ENCODE measurements around a stretch of chr13.

DNA sequence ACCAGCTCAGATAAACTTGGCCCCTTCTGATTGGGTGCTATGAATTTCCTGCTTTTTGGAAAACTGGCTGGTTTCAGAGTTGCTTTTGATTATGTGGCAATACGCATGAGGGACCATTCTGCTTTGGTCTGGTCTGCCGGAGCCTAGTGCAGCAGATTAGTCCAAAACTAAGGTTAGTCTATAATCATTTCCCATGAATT lies 2.1 kb upstream of the DIAPH3 start:
- PRO-cap: unidirectional peak, plus-strand start at position 116 of the sequence
- RRBS: no CpG with 5 or more reads among the region's 2 CpGs

GRCh38 chr13:60398900-60399483 lies 2.0 kb downstream of the TDRD3 start:
- PRO-cap: no peak
- RRBS: no CpG with 5 or more reads among the region's 6 CpGs

GRCh38 chr13:63278946-63279145 lies 467.7 kb upstream of the ENSG00000237378 start:
- PRO-cap: no peak

GRCh38 chr13:67101727-67102535 lies 128.2 kb downstream of the PCDH9 start:
- PRO-cap: no peak
- RRBS: no CpG with 5 or more reads among the region's 4 CpGs

DNA sequence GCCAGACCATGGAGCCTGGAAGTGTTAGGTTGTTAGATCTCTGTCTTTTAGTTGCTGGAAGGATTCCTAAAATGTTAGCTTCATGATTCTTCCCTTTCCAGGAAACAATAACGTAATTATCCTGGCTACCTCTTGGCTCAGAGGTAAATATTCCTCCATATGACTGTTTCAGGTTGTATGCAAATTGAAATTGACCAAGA lies 149.1 kb downstream of the KLHL1 start:
- PRO-cap: no peak
- RRBS: no CpG with 5 or more reads among the region's 1 CpG

GRCh38 chr13:70856513-70857064 lies 748.3 kb upstream of the KLHL1 start:
- PRO-cap: unidirectional peak, plus-strand start at chr13:70856956
- RRBS: no CpG with 5 or more reads among the region's 5 CpGs

GRCh38 chr13:72726554-72727473 lies 615 bp downstream of the MZT1 start:
- PRO-cap: bidirectional peak, plus-strand start at chr13:72727270, minus-strand start at chr13:72727330
- RRBS: 4% methylated on average over 9 of the region's 52 CpGs

DNA sequence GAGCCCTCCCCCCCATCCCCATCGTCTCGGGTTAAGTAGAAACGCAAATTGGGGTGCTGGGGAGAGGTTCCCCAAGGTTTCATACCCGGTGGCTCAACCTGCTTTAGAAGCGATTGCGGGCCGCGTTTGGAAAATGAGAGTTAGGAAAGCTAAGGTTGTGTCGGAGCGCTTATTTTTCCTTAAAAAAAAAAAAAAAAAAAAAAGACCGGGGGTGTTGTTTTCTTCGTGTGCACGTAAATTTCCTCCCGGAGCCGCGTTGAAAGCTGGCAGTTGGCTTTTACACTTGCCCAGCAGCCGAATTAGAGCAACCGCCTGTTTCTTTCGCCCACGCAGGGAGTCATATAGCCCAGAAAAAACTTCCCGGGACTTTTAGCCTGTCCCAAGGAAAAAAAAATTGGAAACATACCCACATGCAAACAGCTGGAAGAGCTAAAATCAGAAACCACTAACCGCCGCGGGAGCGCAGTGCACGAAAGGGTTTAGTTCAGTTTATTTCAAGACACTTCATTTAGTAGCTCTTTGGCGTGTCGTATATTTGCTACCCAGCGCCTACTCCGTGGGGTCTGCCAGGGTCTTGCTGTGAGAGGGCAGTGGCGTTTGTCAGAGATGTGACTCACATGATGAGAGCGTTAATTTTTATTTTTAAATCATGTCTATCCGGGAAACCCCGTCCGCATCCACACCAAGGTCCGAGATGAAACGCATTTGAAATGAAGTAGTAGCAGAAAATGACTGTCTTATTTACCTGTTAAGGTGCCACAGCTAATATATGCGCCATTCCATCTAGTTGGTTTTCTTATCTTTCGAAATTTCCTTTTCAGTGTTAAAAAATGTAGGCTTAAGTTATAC lies 1.4 kb downstream of the KLF5 start:
- PRO-cap: no peak
- RRBS: 7% methylated on average over 8 of the region's 39 CpGs

- PRO-cap: no peak
- RRBS: no CpG with 5 or more reads among the region's 21 CpGs
These were observed 17.0 kb downstream of the KLF5 start for GRCh38 chr13:73075387-73076665.

GRCh38 chr13:73288393-73289014 lies 229.7 kb downstream of the KLF5 start:
- PRO-cap: no peak
- RRBS: no CpG with 5 or more reads among the region's 9 CpGs

- PRO-cap: no peak
- RRBS: no CpG with 5 or more reads among the region's 4 CpGs
These were observed 362.8 kb downstream of the KLF5 start for GRCh38 chr13:73421571-73422115.

GRCh38 chr13:73520558-73520988 lies 461.8 kb downstream of the KLF5 start:
- PRO-cap: no peak
- RRBS: no CpG with 5 or more reads among the region's 5 CpGs

DNA sequence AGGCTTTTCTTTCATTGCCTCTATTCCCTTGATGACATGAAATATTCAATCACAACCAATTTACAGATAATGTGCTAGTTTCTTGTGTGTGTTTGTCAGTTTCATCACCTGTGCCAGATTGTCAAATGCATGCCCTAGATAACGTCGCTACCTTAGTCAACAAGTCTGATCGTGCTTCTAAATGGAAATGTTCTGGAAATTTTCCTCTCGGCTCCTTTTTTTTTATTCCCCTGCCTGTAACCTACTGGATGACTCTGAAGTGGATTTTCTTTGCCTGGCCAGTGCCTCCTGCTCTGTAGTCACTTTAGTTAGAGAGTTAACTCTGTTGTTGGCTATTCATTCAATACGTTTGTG lies 478.2 kb downstream of the KLF5 start:
- PRO-cap: no peak
- RRBS: no CpG with 5 or more reads among the region's 5 CpGs

DNA sequence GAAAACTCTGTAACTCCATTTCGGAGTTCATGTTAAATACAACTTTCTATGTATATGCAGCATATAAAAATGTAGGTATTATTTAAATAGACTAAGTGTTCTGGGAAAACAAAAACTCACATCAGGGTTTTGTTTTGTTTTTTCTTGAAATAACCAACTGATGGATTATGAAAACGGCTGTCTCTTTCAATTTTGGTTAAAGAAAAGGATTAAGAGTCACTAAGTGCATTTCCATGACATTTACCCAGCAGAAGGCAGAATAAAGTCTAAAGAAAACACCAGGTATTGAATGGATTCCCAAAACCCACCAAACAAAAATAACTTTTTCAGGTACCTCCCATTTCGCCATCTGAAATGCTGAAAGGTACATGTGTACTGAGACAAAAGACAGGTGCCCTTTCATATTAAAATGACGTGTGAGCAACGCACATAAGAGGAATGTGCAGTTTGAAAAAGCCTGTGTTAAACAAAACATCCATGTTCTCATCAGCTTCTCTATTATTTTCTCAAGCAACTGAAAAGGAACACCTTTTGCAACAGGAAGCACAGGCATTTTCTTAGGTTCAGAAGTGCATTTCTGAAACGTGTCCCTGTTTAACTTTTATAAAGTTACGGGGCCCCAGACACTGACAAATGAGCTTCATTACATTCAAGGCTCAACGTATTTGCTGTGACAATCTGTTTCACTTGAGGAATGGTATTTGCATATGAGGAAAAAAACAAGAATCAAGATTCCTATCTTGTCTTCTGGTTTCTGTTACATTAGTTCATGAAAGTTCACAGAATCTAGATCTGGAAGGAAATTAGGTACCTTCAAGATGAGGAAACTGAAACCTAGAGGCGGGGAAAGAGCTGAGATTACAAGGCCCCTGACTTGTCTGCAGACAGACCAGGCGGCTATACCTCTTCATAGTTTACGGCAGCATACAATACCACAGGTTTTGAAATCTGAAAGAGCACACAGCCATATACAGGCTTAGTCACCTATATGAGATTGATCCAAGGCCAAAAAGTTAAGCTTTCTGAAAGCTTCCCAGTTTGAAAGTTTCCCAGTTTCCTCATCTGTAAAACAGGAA lies 643.6 kb downstream of the KLF5 start:
- PRO-cap: no peak
- RRBS: no CpG with 5 or more reads among the region's 11 CpGs

DNA sequence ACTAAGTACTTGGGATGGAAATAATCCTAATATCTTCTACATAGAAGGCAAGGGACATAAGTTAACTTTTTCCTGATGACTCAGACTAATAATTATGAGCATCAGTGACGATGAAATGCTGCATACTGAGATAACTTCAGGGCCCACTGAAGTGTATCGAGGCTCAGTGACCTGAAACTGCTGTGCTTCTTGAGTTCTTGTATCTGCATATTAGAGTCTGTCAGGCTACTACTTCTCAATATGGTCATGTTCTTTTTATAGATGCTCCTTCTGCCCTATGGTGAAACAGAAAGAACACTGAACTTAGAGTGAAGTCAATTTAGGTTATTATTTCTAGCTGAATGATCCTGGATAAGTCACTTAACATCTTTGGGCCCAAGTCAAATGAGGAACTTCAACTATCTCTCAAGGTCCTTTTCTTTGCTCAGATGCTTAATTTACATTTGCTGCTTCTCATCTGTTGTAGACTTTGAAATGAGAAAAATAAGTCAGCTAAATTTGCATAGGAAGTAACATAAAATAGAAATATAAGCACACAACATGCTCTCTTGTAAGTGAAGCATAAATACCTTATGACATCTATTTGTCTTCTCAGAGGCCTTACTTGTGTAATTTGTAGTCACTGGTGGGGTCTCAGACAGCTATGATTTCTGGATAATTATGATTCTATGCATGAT lies 909.1 kb downstream of the KLF5 start:
- PRO-cap: no peak
- RRBS: no CpG with 5 or more reads among the region's 2 CpGs

GRCh38 chr13:74048090-74048475 lies 989.3 kb downstream of the KLF5 start:
- PRO-cap: bidirectional peak, plus-strand start at chr13:74048302, minus-strand start at chr13:74047997
- RRBS: no CpG with 5 or more reads among the region's 3 CpGs

DNA sequence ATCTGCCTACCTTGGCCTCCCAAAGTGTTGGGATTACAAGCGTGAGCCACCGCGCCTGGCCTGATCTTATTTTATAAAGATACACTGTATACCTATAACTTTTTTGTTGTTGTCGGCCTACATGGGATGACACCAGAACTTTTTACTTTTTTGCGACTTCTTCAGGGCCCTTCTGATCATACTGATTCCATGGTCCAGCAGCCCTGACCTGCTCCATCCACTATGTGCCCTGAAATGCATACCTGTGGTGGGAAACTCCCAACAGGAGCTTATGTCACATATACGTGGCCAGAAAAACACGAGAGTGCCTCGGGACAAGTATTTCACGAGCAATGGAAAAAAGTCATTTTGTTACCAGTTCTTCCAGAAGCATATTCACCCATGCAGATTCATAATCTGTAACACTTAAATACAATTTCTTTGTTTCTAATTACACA lies 1174.3 kb downstream of the KLF5 start:
- PRO-cap: no peak
- RRBS: no CpG with 5 or more reads among the region's 9 CpGs

- PRO-cap: no peak
- RRBS: no CpG with 5 or more reads among the region's 1 CpG
These were observed 163.8 kb downstream of the TBC1D4 start for GRCh38 chr13:75318004-75318668.

DNA sequence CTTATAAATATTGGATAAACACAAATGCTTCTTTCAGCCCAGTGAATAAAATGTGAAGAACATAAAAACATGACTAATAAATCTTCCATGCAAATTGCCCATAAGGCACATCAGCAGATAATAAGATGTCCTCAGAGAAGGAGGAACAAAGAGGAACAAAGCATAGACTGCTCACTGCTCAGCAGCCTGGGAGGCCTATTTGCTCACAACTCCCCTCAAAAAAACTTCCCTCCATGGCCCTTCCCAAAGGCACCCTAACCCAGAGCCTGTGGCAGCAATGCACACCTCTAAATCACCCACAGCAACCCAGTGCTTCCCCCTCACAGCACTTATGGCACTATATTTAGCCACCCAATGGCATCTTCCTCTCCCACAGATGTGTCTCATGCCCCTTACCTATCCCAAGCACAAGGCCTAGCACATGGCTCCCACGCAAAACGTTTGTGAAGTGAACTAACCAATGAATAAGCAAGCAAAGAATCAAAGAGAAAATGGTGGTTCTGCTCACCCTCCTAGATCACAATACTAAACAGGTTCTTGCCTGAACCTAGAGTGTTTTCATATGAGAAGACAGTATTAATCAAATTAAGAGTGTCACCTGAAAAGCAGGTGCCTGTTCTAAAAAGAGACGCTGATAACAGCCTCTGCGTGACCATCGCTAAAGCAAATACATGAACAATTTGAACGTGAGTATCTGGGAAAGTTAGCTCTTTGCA lies 96.9 kb downstream of the TBC1D4 start:
- PRO-cap: bidirectional peak, plus-strand start at position 131 of the sequence, minus-strand start outside the sequence; unidirectional peak, minus-strand start at position 527 of the sequence
- RRBS: no CpG with 5 or more reads among the region's 6 CpGs

DNA sequence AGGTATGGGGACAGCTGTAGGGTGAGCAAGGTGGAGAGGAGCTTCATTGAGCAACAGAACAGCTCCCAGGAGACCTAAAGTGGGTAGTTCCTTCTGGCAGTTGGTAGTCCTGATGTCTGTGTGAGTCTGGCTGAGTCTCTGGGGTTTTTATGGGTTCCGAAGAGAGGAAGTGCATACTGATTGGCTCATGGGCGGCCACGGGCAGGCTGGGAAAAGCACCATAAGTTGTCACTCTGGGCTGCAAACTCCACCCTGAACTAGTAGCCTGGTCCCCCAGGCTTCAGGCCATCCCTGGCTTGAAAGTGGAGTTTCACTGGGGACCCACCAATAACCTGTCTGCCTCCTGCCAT lies 25.7 kb upstream of the TBC1D4 start:
- PRO-cap: no peak
- RRBS: no CpG with 5 or more reads among the region's 3 CpGs